Placental pericyte (primary cell): ENCODE data around the gene ATP6V1G1.

DNA sequence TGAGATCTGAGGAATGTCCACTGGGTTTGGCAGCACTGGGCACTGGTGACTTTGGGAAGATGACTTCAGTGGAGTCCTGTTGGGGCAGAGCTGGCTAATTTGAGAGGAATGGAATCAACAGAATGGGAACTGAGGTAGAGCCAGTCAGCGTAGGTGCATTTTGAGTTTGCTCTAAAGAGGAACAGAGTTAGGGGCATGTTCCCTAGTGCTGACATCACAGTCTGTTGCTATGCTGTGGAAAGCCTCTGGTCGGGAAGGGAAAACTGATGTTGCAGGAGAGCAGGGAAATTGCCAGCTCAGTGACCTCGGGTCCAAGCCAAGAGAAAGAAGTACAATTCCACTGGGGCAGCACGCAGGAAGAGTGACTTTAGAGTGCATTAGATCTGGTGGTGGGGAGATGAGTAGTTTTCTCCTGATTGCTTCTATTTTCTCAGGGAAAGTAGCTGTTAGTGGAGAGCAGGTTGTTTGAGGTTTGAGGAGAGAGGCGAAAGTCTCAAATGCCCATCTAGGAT lies 57.0 kb downstream of the ZNF618 start:
- CAGE, long polyA plus RNA = no peak

- CAGE, long polyA plus RNA = no peak
Measured at GRCh38 chr9:113988114-113988662, 89.9 kb downstream of the AMBP start.

DNA sequence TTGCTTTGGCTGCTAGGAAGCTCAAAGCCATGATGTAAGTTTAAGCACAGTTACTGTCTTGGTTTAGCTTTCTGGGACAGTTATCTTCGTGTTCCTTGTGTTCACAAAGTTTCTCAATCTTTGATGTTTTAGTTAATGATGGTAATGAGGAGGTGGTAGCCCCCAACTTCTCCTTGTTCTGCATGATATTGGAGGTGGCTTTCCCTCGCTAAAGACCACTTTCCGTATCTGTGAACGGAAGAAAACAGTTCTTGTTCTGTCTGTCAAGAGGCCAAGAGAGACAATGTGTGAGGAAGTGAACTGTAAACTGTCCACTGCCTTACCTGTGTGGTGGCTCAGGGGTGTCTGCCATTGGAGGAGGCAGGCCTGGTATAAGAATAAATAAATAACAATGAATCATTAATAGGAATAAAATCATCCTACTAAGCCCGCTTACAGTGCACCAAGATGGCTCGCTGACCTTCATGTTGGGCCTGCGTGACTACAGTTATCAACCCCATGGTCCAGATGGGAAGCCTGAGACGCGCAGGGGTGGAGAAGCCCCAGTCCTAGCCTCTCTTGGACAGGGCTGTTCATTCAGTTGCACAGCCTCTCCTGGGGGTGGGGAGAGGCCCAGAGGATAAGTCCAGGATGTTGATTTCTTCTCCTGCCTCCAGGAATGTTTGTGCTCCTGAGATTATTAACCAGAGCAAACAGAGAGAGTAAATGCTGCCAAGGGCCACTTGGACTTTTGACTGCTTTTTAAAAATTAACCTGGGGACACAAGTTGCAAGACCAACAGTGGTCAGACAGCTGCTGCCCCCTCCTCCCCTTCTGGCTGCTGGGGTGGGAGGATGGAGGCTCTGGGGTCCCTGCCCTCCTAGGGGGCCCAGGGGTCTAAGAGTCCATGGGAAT lies 2.5 kb upstream of the AMBP start:
- CAGE, long polyA plus RNA = no peak

DNA sequence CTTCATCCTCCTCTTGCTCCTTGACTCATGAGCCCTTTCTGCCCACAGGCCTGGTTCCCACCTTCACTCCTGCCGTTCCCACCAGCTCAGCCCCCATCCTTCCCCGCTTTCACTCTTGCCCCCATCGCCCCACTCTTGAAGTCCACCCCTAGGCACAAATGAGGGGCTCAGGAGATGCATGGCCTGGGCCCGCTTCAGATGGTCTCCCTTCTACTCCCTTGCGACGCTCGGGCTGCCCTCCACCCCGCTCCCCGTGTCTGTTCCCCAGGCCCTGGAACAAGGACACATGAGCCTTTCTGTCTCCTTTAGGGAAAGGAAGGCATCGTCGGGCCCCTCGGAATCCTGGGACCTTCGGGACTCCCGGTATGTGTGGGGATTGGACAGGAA lies 22.1 kb upstream of the ORM1 start:
- CAGE, long polyA plus RNA = no peak

DNA sequence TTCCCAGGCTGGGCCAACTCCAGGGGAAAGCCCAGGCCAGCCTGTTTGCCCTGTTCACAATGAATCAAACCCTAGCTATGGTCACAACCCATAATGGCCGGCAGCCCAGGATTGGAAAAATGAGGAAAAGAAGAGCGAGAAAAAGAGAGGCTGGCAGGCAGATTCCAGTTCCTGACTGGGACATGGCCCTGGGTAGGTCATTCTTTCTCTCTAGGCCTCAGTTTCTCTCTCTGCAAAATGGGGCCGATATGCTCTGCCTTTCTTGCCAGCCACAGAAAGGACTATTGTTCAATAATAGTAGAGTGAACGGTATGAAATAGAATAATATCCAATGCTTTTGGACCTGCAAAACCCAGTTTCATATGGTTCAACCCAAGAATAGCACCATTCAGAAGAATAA lies 7.6 kb upstream of the ORM1 start:
- CAGE, long polyA plus RNA = no peak

GRCh38 chr9:114344269-114344653 lies 14.6 kb downstream of the ORM2 start:
- CAGE, long polyA plus RNA = no peak

GRCh38 chr9:114348506-114349580 lies 19.2 kb downstream of the ORM2 start:
- CAGE, long polyA plus RNA = no peak

DNA sequence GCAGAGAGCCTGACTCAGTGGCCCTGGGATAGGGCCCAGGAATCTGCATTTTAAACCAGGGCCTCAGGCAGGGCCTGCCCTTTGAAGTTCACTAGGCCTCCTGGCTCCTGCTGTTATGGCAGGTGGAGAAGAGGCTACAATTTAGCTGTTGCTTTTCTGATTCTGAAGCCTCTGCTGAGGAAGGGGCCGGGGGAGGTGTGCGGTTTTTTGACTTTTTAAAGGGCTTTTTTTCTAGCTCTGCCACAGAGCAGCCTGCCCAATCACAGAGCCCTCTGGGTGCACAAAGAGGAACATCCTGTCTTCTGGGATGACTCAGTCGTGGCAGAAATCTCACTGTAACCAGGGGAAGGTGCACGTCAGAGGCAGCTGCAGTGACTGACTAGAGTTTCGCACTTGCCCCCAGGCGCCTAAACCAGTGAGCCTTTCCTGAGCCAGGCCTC lies 2.5 kb downstream of the AKNA start:
- CAGE, long polyA plus RNA = no peak

- CAGE, long polyA plus RNA = no peak
Measured at GRCh38 chr9:114502856-114503521, 2.3 kb downstream of the WHRN start.

DNA sequence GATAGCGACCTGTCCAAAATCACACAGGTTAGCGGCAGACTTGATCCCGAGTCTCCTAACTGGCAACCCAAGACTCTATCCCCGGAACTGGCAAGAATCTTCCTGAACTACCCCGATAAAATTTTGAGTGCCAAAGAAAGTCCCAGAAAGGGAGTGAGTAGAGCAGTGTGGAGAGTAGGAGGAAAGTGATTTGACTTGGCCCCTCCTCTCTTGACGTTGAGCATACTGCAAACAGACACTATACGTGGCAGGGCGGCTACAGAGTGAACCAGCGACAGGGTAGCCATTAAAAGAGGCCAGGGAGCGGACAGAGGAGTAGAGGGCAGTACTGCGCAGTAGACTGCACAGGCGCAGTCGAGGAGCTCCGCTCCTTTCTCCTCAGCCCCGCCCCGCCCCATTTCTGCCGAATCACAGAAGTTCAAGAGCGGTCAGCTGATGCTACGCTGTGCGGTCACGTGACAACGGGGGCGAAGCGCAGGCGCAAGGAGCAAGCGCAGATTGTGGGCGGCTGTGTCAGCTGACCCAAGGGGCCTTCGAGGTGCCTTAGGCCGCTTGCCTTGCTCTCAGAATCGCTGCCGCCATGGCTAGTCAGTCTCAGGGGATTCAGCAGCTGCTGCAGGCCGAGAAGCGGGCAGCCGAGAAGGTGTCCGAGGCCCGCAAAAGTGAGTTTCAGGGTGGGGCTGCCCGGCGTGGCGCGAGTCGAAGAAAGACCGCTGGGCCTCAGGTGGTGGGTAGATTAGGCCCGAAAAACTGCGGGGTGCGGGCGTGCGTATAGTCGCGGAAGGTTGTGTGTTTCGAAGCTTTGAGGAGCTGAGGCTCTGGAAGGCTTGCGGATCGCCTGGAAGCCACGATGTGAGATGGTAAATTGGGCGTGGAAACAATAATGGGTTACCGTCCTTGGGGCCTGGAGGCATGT lies at the start of gene ATP6V1G1:
ATP6V1G1 (plus strand) TSS at position 511 of the 916 bp plus-strand sequence.
- CAGE, long polyA plus RNA = start-site peak on the plus strand centred at position 511 of the sequence, 106 bp wide, 12,946 and 841 reads in 2 replicates

- CAGE, long polyA plus RNA = no peak
Measured at GRCh38 chr9:114622149-114622348, 11.0 kb downstream of the TMEM268 start.

GRCh38 chr9:114642810-114643567 lies 14.6 kb downstream of the TEX53 start:
- CAGE, long polyA plus RNA = no peak

- CAGE, long polyA plus RNA = no peak
Measured at GRCh38 chr9:114983844-114984118, 53.4 kb upstream of the TNFSF8 start.

GRCh38 chr9:115116339-115117149 lies 1.4 kb downstream of the TNC start:
- CAGE, long polyA plus RNA = no peak

DNA sequence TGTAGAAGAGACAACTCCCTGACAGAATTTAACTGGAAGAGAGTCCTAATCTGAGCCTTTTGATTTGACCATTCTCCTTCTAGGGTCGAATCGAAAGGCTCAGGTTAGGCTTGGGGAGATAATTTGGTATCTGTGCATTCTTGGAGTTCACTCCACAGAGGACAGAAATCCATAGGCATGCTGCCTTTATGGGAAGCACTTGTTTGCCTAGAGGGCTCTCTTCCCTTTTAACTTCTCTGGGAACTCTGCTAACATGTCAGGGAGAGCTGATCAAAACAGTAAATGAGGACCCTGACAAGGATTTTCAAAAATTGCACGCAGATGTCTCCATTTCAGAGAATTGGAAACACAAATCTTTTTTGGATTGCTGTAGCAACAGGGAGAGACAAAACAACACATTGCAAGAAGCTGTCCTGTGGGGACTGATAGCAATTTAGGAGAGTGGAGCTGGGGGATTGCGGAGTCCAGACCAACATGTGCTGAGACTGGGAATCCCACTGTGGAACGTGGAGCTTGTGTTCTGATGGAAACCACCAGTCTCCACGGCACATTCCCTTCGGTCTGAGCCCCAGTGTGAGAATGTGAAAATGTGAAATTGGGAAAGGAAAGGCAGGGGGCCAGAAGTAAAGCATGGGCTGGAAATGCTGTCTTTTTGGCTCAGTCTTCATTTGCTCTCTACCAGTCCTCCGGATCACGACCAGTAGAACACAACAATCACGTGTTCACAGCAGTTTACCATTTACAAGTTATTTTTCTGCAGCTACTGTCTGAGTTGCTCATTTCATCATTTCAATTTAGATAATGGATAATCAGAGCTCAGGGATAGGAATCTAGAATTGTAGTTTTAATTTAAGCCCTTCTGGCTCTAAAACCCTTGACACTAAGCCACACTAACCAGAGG lies 348.7 kb upstream of the TNC start:
- CAGE, long polyA plus RNA = no peak

GRCh38 chr9:116153006-116153383 lies 596 bp upstream of the PAPPA start:
- CAGE, long polyA plus RNA = no peak

- CAGE, long polyA plus RNA = no peak
Measured at GRCh38 chr9:116153981-116154275, 337 bp downstream of the PAPPA start.

GRCh38 chr9:116154276-116155347 lies 1.0 kb downstream of the PAPPA start:
- CAGE, long polyA plus RNA = no peak

- CAGE, long polyA plus RNA = no peak
Measured at GRCh38 chr9:116234003-116234776, 80.6 kb downstream of the PAPPA start.

DNA sequence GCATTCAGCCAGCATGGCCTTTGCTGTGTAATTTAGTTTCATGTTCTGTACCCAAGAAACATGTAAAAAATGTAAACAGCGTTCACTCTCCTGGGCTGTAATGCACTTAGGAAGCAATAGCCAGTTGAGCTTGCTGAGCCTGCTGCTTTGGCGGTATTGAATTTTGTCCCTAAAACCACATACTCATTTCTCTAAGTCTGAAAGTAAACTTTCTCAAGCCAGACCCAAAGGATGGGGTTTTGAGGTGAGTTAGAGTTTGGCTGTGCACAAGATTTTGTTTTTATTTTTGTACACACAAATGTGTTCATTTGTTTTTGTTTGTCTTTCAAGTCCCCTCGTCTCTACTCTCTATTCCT lies 158.7 kb downstream of the PAPPA start:
- CAGE, long polyA plus RNA = no peak